Measurements from ENCODE around the genes MRPL44 and SCYGR4.

- PRO-cap = no peak
Measured at GRCh38 chr2:222904201-222905378, 43.8 kb downstream of the ACSL3 start.

DNA sequence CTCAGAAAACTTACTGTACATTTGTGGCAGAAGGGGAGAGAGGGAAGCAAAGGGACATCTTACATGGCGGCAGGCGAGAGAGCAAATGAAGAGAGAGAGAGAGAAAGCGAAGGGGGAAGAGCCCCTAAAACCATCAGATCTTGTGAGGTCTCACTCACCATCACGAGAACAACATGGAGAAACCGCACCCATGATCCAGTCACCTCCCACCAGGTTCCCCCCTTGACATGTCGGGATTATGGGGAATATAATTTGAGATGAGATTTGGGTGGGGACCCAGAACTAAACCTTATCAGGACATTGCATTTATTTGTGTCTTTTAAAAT, 75.9 kb downstream of the ACSL3 start:
- PRO-cap = no peak

DNA sequence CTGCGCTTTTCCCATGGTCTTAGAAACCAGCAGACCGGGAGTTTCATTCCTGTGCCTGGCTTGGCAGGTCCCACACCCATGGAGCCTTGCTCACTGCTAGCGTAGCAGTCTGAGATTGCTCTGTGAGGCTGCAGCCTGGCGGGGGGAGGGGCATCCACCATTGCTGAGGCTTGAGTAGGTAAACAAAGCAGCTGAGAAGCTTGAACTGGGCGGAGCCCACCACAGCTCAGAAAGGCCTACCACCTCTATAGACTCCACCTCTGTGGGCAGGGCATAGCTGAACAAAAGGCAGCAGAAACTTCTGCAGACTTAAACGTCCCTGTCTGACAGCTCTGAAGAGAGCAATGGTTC, 271.4 kb downstream of the SCG2 start:
- PRO-cap = no peak

DNA sequence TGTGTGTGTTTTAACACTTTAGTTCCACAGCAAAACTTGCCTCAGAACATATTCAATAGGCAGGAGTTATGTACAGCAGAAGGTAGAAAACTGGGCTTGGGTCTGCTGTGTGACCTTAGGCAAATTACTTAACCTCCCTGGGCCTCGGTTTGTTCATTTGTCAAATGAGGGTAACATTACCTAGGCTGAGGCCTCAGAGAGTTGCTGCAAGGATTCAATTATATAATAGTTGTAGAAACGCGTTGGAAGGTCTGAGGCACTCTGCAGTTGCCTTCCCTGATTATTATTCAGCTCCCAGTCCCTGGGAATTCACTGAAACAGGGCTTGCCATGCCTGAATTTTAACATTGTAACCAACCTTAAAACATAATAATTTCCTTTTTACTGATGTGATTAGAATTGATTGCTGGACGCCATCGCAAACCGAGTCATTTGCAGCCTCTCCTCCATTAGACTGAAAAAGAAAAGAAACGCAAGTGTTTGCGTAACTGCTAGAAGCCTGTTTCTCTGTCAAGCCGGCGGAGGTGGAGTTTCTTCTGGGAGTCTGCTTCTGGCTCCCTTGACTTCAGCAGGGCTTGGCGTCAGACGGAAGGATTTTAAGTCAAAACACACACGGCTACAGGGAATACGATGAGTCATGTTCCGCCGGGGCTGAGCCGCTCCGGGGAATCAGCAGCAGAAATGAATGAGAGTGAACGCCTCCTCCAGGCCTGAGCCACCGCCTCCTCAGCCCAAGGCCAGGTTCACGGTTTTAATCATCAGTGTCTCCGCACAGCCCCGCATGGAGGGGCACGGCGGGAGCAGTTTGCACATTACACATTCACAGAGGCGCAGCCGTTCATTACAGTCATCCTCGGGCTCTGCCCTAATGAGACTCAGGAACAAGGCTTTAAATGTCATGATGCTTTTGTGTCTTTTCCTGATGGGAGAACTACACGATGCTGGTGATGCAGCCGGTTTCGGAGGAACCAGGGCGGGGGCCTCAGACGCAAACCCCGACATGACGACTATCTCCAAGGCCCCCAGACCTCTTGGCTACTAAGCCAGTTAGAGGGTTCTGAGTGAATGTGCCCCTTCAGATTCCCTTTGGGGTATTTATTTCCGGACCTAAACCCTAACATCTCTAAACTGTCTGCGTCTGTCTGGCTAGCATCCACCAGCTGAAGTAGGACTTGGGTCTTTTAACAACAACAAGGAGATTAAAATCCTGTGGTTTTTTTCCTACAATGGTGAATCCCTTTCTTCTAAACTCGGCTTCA, 10.9 kb upstream of the SCG2 start:
- PRO-cap = no peak

GRCh38 chr2:223698401-223698829, 96.3 kb upstream of the SCG2 start:
- PRO-cap = no peak

DNA sequence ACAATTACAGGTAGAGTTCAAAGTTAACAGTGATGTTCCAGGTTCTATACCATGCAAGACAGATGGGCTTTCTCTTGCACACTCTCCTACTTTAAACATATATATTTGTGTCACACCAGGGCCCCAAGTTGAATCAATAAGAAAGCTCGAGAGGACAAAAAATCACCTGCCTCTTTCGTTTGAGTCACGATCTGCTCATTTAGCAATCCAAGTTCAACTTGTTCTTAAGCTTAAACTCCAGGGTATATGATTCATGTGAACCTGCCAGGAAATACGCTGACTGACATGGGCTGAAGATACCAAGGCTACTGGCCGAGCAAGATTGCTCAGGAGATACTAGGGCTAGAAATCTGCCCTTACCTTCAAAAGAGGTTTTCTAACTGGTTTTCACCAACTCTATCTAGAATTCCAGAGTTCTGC, 77.3 kb downstream of the AP1S3 start:
- PRO-cap = no peak

GRCh38 chr2:223952379-223953063, 4.7 kb upstream of the MRPL44 start:
- PRO-cap = no peak

- PRO-cap = bidirectional peak, plus-strand start at chr2:223957463, minus-strand start at chr2:223957299; unidirectional peak, plus-strand start at chr2:223957661
Measured at GRCh38 chr2:223956892-223957936, at the start of gene MRPL44. MRPL44 (plus strand) TSS chr2:223957463.

GRCh38 chr2:224241781-224242021, 160.2 kb downstream of the FAM124B start:
- PRO-cap = no peak

GRCh38 chr2:224412495-224412958, 10.6 kb upstream of the FAM124B start:
- PRO-cap = no peak

DNA sequence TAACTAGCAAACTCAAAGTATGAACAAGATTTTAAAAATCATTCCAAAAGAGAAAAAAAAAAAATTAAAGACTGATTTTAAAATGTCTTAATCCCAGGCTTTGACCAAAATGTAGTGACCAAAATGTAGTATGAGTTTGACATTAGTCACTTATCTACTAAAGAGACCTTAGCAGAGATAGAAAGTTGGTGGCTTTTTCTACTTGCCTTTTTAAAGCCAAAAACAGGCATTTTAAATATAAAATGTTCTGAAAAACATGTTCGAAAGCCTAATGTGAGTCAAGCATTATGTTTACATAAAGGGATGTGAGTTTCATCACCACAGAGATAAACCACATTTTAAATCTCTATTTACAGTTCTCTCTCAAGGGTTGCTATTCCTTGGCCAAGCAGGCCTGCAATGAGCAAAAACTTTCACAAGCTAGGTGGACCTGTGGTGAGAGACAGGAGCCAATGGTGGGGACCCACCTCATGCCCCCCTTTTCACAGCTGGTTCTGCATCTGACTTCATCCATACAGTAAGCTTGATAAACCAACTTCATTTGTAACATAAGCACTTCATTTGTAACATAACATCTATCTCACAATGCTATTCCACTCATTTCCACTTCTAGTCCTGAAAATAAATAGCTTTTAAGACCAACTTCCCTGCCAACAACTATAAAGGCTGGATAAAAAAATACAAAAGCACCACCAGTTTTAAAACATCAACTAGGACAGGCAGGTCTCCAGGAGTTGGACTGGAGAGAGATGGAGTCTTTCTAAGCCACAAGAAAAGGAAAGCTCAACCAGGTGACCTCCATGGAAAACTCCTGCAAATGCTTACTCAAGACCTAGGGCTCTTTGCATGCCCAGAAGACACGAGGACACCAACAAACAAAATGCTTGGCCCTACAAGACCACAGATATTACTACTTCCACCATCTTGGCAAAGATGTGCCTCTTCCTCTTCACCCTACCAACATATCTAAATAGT, 65.0 kb downstream of the CUL3 start:
- PRO-cap = no peak

GRCh38 chr2:224546656-224547789, 38.1 kb downstream of the CUL3 start:
- PRO-cap = no peak

DNA sequence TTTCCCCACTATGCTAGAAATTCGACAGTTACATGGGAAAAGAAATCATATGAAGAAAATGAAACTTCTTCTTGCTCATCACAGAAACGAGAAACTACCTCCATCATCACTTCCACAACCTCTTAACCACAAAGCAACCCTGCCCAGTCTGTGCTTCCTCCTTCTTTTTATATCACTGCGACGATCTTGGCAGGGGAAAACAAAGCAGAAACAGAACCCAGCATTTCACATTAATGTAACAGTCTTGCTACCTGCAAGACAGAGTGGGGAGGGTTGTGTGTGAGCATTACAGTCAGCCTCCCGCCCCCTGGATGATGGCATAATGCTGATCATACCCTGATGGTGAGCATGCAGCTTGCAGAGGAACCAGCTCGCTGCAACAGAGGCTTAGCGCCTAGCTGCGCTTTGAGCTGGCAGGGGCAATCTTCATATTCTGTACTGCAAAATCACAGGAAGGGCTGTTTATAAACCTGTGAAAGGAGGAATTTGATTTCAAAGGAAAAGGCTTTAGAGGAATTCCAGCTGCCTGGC, 376.1 kb downstream of the IRS1 start:
- PRO-cap = no peak

DNA sequence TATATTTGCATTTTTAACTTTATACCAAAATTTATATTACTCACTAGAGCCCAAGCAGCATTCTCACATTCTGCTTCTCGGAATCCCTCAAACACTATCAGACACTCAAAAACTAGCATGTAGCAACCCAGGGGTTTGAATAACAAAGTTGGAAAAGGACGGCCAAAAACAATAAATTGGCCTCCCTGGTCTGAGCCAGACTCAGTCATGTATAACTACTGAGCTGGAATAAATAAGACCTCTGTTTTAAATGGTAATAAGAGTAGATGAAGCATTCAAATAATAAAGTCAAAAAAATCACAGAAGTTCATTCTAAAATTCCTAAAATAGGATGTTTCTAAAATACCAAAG, 290.9 kb downstream of the IRS1 start:
- PRO-cap = no peak

- PRO-cap = no peak
Measured at GRCh38 chr2:226775969-226776539, 23.6 kb downstream of the IRS1 start.

DNA sequence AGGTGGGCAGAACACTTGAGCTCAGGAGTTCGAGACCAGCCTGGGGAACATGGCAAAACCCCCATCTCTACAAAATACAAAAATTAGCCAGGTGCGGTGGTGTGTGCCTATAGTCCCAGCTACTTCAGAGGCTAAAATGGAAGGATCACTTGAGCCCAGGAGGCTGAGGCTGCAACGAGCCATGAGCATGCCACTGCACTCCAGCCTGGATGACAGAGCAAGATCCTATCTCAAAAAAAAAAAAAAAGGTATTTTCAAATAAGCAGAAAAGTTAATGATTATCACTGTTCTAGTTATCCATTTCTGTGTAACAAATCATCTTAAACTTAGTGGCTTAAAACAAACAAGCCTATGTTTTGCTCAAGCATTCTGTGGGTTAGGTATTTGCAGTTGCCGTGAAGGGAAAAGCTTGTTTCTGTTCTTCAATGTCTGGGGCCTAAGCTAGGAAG, 13.9 kb downstream of the MFF start:
- PRO-cap = no peak

GRCh38 chr2:227370619-227371333, 8.3 kb downstream of the TM4SF20 start:
- PRO-cap = no peak

DNA sequence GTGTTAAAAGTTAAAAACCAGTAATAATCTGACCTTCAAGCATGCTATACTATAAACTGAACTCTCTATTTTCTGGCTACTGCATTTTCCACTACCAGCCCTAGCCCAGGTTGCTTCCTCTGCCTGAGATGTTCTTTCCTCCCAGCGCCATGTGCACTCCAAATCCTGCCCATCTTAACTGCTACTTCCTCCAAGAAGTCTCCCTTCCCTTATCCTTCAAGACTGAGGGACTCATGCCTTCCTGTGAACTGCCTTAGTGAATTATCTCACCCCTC, 21.1 kb upstream of the AGFG1 start:
- PRO-cap = no peak

- PRO-cap = no peak
Measured at GRCh38 chr2:227536290-227537108, 62.2 kb upstream of the SCYGR2 start.

DNA sequence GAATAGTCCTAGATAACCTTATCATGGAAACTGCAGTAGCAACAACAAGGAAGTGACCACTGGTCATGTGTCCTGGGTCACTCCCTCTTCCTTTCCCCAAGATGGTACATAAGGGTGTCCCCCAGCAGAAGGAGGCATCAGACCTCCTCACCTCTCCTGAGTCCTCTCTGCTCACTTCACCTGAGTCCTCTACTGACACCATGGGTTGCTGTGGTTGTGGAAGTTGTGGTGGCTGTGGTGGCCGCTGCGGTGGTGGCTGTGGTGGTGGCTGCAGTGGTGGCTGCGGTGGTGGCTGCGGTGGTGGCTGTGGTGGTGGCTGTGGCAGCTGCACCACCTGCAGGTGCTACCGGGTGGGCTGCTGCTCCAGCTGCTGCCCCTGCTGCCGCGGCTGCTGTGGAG, at the start of gene SCYGR4:
SCYGR4 (plus strand) TSS at position 201 of the 399 bp plus-strand sequence.
- PRO-cap = no peak